Endometrial microvascular endothelial cells (primary cell): ENCODE data around the genes CCDC69 and GRIA1.

GRCh38 chr5:150584413-150584889, 56.0 kb upstream of the SYNPO start:
- RAMPAGE, long total RNA = no peak

- RAMPAGE, long total RNA = no peak
These were observed 36.5 kb upstream of the SYNPO start for GRCh38 chr5:150603993-150604421.

DNA sequence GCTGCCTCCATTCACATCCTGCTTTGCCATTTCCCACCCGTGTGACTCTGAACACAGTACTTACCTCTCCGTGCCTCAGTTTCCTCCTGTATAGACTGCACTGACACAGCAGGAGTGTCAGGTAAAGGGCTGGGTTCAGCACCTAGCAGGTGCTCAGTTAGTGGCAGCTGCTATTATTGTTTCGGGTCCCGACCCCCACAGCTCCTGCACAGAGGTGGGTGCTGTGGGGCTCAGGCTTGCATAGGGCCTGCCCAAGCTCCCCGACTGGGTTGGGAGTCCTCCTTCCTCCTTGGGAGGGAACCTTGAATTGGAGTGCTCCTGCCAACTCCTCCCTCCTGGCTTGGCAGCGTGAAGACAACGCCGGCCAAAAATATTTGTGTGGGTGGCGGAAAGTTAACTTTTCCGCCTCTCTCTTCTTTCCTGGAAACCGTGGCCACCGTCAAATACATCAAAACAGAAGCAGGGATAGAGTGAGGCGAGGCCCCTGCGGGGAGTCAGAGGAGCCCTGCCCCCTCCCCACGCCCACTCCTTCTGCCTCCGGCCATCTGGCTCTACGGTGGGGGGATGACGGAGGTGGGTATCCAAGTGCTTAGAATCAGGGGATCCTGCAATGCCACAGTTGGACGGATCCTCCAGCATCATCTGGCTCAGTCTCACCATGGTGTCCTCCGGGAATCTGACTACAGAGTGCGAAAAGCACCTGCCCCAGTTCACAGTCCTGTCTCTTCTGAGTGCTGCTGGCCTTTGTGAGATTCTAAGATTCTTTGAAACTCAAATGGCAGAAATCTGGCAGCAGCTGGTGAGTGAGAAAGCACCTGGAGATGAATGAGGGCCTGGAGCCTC, 25.3 kb upstream of the SYNPO start:
- RAMPAGE, long total RNA = no peak

DNA sequence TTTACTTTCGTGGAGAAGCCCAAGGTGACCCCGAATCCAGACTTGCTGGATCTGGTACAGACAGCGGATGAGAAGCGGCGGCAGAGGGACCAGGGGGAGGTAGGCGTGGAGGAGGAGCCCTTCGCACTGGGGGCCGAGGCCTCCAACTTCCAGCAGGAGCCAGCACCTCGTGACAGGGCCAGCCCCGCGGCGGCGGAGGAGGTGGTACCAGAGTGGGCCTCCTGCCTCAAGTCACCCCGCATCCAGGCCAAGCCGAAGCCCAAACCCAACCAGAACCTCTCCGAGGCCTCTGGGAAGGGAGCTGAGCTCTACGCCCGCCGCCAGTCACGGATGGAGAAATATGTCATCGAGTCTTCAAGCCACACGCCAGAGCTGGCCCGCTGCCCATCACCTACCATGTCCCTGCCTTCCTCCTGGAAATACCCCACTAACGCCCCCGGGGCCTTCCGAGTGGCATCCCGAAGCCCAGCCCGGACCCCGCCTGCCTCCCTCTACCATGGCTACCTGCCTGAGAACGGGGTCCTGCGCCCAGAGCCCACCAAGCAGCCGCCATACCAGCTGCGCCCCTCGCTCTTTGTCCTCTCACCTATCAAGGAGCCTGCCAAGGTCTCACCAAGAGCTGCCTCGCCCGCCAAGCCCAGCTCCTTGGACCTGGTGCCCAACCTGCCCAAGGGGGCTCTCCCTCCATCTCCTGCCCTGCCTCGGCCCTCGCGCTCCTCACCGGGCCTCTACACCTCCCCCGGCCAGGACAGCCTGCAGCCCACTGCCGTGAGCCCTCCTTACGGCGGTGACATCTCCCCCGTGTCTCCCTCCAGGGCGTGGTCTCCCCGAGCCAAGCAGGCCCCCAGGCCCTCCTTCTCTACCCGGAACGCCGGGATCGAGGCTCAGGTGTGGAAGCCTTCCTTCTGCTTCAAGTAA, 9.2 kb downstream of the SYNPO start:
- RAMPAGE, long total RNA = no peak

- RAMPAGE, long total RNA = no peak
These were observed 409 bp downstream of the SMIM3 start for GRCh38 chr5:150778910-150779422.

- RAMPAGE, long total RNA = no peak
These were observed 2.3 kb downstream of the GPX3 start for GRCh38 chr5:151022590-151023253.

- RAMPAGE, long total RNA = no peak
These were observed 1.4 kb upstream of the TNIP1 start for GRCh38 chr5:151082016-151082766.

DNA sequence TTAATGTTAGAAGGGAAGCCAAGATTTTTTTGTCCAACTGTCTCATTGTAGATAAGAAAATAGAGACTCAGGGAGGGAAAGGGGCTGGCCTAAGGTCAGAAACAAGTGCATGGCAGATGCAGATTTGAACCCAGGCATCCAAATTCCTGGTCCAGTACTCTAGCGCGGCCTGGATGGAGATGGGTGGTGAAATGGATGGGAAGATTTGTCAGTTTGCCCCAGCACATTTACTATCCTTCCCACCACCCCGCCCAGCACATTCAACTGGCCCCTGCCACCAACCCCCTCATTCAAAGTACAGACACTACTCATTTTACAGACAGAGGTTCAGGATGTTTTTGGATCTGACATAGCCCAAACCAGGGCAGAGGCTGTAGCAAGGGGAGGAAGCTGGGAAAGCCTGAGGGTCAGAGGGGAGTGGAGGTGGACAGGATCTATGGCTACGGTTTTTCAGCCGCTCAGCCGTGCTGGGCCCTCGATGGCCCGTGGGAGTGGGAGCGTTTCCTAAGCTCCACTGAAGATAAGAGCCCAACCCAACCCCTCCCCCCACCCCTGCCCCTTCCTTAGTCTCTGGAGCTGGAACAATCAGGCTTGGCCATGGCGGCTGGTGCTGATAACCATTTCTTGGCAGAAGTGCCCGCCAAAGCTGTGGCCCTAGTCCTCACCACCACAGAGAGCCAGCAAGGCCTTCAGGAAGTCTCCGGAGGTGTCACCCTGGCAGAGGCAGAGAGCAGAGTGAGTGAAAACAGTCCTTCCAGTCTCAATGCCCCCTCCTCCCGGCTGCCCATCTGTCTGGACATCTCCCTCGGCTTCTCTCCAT, 20.2 kb upstream of the TNIP1 start:
- RAMPAGE, long total RNA = no peak

DNA sequence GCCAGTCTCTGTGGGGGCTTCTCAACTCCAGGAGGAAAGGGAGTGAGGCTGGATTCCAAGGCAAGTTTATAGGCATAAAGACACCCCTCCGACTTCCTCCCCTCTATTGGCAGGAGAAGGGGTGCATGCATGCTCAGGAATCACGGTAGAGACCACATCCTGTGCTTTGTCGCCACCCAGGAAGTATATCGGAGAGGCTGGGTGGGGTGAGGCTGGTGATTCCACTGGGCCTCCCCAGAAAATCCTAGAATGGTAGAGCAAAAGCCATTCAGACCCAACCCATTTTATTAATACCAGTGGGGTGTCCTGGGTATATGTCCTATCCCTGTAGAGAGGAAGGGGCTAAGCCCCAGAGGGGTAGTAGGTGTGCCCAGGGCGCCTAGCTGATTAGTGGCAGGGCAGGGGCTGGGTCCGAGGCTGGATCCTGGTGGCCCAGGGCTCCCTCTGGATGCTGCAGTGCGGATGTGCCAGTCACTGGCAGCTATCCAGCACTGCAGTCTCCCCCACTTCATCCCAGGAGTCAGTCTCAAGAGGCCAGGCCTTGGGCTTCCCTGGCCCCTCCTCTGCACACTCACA, 2.0 kb downstream of the ANXA6 start:
- RAMPAGE, long total RNA = no peak

- RAMPAGE, long total RNA = no peak
These were observed 20.4 kb upstream of the ANXA6 start for GRCh38 chr5:151177732-151178547.

GRCh38 chr5:151223588-151224385, at the start of gene CCDC69:
Gene CCDC69, minus strand, starts transcription at chr5:151224092.
- RAMPAGE, long total RNA = no peak

DNA sequence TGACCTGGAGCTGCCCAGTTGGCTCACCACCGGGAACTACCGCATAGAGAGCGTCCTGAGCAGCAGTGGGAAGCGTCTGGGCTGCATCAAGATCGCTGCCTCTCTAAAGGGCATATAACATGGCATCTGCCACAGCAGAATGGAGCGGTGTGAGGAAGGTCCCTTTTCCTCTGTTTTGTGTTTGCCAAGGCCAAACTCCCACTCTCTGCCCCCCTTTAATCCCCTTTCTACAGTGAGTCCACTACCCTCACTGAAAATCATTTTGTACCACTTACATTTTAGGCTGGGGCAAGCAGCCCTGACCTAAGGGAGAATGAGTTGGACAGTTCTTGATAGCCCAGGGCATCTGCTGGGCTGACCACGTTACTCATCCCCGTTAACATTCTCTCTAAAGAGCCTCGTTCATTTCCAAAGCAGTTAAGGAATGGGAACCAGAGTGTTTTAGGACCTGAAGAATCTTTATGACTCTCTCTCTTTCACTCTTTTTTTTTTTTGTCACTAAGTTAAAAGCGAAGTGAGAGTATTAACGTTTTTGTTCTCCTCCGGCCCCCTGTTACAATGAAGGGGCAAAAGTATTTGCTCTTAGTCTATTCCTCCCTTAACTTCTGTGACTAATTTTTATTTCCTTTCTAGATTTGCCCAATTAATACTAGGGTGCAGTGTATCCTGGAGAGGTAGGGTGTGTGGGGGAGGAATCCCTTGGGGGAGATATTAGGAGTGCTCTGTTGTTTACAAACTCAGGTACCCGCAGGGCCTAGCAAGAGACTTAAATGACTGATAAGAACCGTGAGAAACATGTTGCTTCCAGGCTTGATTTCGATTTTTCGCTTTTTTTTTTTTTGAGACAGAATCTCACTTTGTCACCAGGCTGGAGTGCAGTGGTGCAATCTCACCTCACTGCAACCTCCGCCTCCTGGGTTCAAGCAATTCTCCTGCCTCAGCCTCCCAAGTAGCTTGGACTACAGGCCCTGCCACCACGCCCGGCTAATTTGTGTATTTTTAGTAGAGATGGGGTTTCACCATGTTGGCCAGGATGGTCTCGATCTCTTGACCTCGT, 14.7 kb downstream of the GM2A start:
- RAMPAGE, long total RNA = no peak

DNA sequence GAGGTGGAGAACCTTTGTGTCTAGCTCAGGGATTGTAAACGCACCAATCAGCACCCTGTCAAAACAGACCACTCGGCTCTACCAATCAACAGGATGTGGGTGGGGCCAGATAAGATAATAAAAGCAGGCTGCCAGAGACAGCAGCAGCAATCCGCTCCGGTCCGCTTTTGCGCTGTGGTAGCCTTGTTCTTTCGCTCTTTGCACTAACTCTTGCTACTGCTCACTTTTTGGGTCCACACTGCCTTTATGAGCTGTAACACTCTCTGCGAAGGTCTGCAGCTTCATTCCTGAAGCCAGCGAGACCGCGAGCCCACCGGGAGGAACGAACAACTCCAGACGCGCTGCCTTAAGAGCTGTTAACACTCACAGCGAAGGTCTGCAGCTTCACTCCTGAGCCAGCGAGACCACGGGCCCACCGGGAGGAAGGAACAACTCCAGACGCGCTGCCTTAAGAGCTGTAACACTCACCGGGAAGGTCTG, 6.4 kb upstream of the SLC36A3 start:
- RAMPAGE, long total RNA = no peak

GRCh38 chr5:151454040-151454633, 6.7 kb downstream of the SLC36A1 start:
- RAMPAGE, long total RNA = no peak

DNA sequence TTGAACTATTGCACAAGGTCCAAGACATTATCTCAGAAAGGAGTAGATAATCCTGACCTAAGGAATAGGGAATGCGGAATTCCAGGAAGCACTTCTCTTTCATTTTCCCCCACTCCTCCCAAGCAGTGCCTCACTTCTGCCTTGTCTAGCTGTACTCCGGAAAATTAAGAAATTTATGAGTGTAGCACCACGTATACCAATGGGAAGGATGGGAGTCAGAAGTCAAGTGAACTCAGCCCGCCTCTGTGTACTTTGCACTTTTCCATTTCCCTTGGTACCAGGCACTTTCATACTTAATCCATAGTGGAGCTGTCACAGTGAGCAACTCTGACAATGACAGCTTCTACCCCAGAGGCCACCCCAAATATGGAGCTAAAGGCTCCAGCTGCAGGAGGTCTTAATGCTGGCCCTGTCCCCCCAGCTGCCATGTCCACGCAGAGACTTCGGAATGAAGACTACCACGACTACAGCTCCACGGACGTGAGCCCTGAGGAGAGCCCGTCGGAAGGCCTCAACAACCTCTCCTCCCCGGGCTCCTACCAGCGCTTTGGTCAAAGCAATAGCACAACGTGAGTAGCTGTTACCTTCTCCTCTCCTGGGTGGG, 11.1 kb downstream of the SLC36A1 start:
- RAMPAGE, long total RNA = no peak

DNA sequence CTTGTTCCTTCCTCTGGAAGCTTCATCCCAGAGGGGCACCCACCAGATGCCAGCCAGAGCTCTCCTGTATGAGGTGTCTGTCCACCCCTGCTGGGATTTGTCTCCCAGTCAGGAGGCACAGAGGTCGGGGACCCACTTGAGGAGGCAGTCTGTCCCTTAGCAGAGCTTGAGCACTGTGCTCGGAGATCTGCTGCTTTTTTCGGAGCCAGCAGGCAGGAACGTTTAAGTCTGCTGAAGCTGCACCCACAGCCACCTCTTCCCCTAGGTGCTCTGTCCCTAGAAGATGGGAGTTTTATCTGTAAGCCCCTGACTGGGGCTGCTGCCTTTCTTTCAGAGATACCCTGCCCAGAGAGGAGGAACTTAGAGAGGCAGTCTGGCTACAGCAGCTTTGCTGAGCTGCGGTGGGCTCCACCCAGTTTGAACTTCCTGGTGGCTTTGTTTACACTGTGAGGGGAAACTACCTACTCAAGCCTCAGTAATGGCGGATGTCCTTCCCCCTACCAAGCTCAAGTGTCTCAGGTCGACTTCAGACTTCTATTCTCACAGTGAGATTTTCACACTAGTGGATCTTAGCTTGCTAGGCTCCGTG, 101.8 kb upstream of the GLRA1 start:
- RAMPAGE, long total RNA = no peak

- RAMPAGE, long total RNA = no peak
These were observed 239.7 kb upstream of the GLRA1 start for GRCh38 chr5:152164299-152164733.

GRCh38 chr5:152260973-152261203, 144.2 kb downstream of the NMUR2 start:
- RAMPAGE, long total RNA = no peak

DNA sequence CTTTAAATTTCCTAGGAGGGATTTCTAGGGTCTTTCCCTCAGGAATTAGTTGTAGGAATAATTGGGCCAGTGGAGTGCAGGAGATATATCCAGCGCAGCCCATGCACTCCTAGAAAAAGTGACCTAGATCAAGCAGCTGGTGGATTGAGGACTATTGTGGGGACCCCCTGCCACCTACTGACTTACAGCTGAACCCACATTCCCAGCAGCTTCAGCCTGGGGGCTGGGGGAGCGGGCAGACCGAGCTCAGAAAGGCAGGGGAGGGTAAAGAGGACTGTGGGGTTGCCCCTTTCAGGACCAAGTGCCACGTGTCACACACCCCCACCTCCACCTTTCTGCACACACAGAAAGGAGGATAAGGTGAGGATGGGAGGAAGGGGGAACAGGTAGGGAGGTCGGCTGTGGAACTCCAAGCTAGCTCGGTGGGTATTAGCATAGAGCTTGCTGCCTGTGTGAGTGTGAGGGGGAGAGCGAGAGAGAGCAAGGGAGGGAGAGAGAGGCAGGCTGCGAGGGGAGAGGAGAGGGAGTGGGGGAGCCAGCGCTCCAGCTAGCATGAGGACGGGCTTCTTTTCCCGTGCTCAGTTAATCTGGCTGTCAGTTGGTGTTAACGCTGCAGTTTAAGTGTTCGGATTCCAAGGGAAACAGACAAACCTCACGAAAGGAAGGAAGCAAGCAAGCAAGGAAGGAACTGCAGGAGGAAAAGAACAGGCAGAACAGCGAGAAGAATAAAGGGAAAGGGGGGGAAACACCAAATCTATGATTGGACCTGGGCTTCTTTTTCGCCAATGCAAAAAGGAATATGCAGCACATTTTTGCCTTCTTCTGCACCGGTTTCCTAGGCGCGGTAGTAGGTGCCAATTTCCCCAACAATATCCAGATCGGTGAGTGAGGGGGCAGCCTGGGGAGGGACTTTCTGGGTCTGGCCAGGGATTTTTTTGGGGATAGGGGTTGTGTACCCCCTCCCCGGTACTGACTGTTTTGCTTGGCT, at the start of gene GRIA1:
TSS of gene GRIA1 (plus strand) at position 581 of the 988 bp plus-strand sequence.
- RAMPAGE, long total RNA = no peak

DNA sequence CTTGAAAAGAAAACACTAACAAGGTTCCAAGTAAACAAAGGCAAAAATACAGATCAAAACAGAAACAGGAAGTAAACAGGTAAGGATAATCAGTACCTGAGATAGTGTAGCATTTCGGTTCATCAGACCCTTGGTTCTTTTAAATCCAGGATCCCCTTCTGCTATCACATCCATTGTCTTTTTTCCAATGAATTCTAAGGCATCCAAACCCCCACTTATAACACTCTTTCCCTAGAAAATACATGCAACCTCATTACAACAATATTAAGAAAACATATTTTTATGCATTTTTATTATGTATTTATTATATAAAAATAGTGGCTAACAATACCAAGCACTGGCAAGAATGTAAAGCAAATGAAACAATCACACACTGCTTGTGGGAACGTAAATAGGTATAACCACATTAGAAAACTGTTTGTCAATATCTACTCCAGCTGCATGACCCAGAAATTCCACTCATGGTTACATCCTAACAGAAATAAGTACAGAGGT, 10.6 kb downstream of the FAM114A2 start:
- RAMPAGE, long total RNA = no peak